ENCODE results near the genes MTFR1L, CRYBG2 and ZNF683.

DNA sequence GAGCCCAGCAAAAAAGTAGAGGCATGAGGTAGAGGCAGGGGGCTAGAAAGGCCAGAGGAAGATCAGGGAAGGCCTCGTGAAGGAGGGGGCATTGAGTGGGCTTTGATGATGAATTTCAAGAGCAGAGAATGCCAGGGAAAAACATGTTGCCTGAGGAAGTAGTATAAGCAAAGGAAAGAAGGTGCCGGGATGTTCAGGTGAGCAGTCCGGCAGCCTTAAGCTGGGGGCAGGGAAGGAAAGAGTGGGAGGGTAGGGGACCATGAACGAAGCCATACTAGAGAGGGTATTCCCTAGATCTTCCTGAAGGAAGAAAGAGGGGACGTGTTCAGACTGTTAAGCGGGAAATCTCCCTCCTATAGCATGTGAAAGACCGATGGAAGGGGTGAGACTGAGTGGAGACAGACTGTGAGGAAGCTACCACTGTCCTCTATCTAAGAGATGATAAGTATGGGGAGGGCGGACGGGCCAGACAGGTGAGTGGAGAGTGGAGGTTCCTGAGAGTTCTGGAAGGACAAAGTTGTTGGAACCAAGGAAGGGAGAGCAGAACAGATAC, 49.1 kb upstream of the LDLRAP1 start:
- PRO-cap, 2 experiments = no peak in any of the 2 experiments

DNA sequence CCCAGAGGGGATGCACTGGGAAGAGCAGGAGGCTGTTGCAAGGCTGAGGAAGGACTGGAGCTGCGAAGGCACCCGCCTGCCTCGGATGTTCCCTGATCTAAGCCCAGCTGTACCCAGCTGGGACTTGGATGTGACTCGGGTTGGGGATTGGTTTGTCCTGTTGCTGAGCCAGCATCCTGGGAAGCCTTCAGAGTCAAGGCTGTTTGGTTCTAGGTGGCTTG, 42.3 kb downstream of the MAN1C1 start:
- PRO-cap, 2 experiments = no peak in any of the 2 experiments

DNA sequence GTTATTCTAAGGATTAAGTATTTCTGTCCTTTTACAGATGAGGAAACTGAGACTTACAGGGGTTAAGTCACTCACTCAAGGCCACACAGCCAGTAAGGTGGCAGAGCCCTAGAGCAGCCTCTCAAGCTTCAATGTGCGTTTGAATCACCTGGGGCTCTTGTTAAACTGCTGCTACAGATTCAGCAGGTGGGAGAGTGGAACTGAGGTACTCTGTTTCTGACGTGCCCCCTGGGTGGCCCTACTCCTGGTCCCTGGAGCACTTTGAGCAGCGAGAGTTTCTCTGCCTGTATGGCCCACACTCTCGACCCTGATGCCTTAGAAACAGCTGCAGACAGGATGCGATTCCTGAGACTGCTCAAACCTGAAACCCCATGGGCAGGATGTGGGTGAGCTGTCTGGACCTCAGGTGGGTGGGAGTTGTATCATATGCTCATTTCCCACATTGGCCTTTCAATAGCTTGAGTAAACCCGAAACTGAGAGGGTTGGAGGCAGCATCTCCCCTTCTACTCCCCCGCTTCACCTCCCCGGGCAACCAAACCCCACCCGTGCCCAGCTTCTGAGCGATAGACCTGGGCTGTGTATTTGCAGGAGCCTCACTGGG, 59.3 kb downstream of the MAN1C1 start:
- PRO-cap, 2 experiments = no peak in any of the 2 experiments

DNA sequence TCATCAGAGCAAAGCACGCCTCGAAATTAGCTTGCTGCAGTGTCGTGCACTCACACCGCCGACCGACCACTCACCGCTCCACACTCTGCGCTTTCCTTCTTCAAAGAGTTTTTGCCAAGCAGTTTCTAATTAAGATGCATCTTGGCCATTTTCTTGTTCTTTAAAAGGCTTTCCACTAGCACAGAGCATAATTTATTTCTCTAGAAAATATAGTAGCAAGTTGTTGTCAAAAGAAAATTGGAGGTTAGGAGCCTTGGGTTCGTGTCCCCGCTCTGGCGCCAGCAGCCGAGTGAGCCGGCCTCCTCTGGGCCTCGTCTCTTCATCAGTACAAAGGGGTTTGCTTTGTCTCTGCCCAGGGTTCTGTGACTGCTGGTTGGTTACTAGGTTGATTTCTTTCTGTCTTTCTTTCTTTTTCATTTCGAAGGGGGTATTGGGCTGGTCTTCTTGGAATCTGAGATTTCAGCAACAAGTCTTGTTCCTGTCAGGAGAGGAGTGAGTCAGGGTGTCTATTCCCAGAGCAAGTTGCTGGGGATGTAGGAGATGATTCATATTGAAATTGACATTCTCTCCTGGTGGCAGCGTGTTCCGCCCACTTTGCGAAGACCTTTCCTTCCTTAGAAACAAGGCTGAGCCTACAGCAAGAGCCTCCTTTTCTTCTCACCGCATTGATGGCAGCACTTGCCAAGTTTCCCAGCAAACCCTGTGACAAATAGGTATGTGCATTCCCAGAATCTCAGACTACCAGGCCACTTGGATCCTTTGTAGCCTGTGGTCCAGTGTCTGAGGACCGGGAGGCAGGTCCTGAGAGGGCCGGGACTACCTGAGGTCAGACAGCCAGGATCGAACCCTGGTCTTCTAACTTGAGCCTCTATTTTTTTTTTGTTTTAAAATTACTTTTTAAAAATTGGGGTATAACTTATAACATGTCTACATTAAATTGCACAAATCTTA, 79.2 kb downstream of the MAN1C1 start:
- PRO-cap, 2 experiments = no peak in any of the 2 experiments

GRCh38 chr1:25800909-25801433, 978 bp downstream of the SELENON start:
- PRO-cap, 2 experiments = no peak in any of the 2 experiments

GRCh38 chr1:25819493-25820524, at the start of gene MTFR1L:
Gene MTFR1L (plus strand): TSS chr1:25819954.
- PRO-cap, 2 experiments = peak in 2 of 2 experiments; most common plus-strand start chr1:25819954 (in 1); most common minus-strand start chr1:25819881 (in 2)

GRCh38 chr1:25871073-25871789, 4.3 kb downstream of the PAQR7 start:
- PRO-cap, 2 experiments = no peak in any of the 2 experiments

GRCh38 chr1:25873128-25873518, 2.4 kb downstream of the PAQR7 start:
- PRO-cap, 2 experiments = no peak in any of the 2 experiments

- PRO-cap, 2 experiments = no peak in any of the 2 experiments
These were observed 5.6 kb downstream of the STMN1 start for GRCh38 chr1:25900523-25901187.

GRCh38 chr1:25998246-25998725, 423 bp upstream of the PAFAH2 start:
- PRO-cap, 2 experiments = peak in 2 of 2 experiments; most common plus-strand start chr1:25998404 (in 2)

GRCh38 chr1:26036028-26036294, 10.0 kb downstream of the SLC30A2 start:
- PRO-cap, 2 experiments = peak in 2 of 2 experiments; most common plus-strand start chr1:26036174 (in 2); most common minus-strand start chr1:26036108 (in 1)

GRCh38 chr1:26036295-26037262, 9.3 kb downstream of the SLC30A2 start:
- PRO-cap, 2 experiments = peak in 2 of 2 experiments; most common plus-strand start chr1:26036490 (in 1); most common minus-strand start chr1:26036461 (in 2)

DNA sequence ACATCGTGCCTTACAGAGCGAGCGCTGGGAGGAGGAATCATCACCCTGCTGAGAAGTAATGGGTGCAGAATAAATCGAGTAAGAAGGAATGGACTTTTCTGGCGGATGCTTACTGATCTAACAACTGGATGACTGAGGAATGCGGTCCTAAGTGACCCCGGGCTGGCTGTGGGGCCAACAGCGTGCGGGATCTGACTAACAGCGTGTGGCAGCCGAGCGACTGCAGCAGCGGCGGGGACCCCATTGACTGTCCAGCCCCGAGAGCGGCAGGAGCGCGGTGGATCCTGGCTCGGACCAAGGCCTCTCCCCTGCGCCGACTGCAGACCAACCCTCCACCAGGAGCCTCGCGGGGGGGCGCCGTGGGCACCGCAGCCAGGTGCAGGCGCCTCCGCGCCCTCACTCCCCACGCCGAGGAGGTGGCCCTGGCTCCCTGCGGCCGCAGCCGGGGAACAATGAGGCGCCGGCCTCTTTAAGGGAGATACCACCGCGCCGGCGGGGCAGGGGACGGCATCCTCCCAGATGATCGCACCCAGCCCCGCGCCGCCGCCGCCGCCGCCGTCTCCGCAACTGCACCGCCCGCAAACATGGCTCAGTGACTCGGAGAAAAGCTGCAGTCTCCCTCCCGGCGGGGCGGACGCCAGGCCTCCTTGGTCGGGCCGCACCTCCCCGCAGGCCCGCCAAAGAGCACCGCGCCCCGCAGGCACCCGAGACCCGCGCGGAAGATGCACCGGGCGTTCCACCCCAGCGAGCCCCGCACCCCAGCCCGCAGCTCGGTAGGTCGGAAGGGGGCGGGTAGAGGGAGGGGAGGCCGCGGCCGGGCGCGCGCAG, 762 bp upstream of the PDIK1L start:
- PRO-cap, 2 experiments = peak in 2 of 2 experiments; most common plus-strand start position 243 of the sequence (in 1); most common minus-strand start position 244 of the sequence (in 1)

- PRO-cap, 2 experiments = no peak in any of the 2 experiments
These were observed 1.8 kb downstream of the FAM110D start for GRCh38 chr1:26160645-26161077.

GRCh38 chr1:26170389-26170805, 689 bp downstream of the ZNF593 start:
- PRO-cap, 2 experiments = no peak in any of the 2 experiments

DNA sequence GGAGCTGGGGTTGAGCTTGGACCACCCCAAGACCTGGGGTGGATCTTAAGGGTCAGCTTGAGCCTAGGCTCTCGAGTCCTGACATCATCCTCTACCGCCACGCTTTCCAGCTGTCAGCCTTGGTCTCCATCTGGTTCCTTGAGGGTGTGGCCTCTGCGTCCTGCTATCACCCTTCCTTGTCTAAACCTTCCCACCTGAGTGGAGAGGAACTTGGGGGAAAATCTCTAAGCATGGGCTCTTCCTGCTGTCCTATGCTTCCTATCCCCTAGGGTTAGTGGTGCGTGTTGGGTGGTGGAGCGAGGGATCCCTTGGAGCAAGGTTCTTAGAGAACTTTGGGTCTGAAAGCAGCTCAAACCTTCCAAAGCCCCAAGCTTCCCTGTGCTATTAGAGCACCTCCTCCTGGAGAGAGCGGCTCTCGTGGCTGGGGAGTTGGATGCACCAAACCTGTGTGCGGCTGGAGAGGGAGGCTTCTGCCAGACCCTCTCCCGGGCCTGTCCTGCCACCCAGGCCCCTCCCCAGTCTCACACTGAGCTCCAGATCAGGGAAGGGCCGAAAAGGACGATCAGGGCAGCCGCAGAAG, 474 bp upstream of the SH3BGRL3 start:
- PRO-cap, 2 experiments = no peak in any of the 2 experiments

DNA sequence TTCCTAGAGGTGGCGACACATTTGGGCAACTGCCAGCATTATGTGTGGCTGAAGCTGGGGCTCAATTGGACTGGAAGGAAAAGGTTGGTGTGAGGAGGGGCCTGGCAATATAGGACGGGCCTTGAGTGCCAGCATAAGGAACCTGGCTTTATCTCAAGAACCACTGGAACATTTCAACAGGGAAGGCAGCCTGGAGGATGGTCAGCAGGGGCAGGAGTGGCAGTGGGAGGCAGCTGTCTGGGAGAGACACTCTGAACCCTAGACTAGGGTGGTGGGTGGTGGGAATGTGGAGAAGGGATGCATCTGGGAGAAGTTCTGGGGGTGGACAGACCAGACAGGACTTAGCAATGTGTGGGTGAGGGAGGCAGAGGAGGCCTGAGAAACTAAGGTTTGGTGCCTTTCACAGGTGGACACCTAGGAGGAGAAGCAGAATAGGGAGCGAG, 3.5 kb downstream of the SH3BGRL3 start:
- PRO-cap, 2 experiments = no peak in any of the 2 experiments

- PRO-cap, 2 experiments = no peak in any of the 2 experiments
These were observed 482 bp downstream of the CRYBG2 start for GRCh38 chr1:26353359-26353937.

GRCh38 chr1:26353938-26354600, at the start of gene CRYBG2:
Gene CRYBG2 (minus strand): TSS chr1:26354130.
- PRO-cap, 2 experiments = no peak in any of the 2 experiments

DNA sequence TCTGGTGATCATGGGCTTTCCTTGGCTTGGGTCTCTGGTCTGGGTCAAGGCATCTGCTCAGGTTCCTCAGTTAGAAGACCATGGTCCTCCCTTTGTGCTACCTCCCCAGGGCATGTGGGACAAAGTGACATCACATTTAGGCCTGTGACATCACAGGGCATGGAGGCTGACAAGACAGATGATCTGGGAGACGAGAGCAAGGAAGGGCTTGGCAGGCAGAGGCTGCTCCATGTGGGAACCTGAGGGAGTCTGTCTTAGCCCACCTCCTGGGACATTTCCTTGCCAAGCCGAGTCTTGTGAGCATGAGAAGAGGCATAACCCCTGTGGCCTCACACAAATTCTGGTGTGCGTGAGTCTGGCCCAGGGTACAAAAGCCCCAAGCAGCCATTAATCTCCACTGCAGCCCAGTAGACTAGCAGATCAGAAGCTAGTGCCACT, at the start of gene ZNF683:
ZNF683 (minus strand) TSS at position 82 of the 438 bp plus-strand sequence.
- PRO-cap, 2 experiments = no peak in any of the 2 experiments

Data from psoas muscle (tissue), 2 donors.